ENCODE measurements around a stretch of chr21.

DNA sequence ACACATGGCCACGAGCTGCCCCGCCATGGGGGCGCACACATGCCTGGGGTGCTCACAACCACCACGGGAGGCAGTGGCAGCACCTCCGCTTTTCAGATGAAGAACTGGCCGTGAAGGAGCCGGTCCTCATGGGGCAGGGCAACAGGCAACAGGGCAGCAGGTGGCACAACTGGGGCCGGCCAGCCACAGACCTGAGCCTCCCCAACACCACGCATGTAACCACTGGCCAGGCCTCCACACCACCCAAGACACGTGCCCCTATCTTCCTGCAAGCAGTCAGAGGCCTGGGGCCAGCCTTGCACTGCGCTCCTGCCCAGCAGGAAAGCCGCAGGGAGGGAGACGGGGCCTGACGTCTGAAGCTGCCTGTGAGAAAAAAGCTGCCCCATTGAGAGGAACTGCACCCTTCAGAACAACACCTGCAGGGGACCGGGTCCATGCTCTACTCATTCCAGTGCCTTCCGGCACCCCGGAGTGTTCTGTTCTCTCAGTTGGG lies 5403.8 kb upstream of the TPTE start:
- RRBS: no CpG with 5 or more reads among the region's 17 CpGs

- RRBS: no CpG with 5 or more reads among the region's 20 CpGs
Observed at GRCh38 chr21:5118138-5118661, 5403.2 kb upstream of the TPTE start.

GRCh38 chr21:5128043-5128792 lies 5393.2 kb upstream of the TPTE start:
- RRBS: no CpG with 5 or more reads among the region's 73 CpGs

- RRBS: no CpG with 5 or more reads among the region's 17 CpGs
Observed at GRCh38 chr21:6127188-6127547, 4394.2 kb upstream of the TPTE start.

DNA sequence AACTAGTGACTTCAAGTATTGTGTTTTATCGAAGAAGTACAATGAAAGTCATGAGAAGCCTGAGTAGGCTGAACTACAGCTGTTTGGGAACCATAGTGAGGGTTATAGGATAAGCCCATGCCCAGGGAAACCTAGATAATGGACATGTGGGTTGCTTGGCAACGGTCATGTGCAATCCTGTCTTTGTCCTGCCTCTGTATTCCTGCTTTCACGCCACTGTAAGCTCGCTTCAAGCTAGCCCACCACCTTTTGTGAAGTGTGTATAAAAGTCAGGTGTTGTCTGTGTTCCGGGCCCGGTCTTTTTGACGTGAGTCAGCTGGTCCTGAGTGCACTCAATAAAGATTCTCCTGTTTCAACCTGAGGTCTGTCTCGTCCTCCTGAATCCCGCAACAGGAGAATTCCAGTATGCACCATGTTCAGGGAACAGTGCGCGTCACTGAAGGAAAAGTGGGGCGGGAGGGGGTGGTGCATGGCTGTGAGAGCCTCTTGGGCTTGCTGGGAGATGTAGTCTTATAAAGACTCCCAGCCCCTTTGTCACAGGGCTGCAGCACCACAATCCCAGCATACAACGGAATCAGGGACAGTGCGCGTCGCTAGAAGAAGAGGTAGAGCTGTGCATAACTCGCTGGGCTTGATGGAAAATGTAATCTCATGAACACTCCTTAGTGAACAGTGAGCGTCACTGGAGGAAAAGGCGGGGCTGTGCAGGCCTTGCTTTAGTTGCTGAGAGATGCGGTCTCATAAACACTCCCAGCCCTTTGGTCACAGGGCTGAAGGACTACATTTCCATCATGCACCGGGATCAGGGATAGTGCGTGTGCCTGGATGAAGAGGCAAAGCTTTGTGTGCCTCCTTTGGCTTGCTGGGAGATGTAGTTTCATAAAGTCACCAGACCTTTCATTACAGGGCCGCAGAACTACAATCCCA lies 4152.2 kb upstream of the TPTE start:
- RRBS: no CpG with 5 or more reads among the region's 23 CpGs

- RRBS: no CpG with 5 or more reads among the region's 107 CpGs
Observed at GRCh38 chr21:8212793-8213413, 2308.5 kb upstream of the TPTE start.

- RRBS: 17% methylated on average over 7 of the region's 49 CpGs
Observed at GRCh38 chr21:8815145-8815950, 1706.0 kb upstream of the TPTE start.

DNA sequence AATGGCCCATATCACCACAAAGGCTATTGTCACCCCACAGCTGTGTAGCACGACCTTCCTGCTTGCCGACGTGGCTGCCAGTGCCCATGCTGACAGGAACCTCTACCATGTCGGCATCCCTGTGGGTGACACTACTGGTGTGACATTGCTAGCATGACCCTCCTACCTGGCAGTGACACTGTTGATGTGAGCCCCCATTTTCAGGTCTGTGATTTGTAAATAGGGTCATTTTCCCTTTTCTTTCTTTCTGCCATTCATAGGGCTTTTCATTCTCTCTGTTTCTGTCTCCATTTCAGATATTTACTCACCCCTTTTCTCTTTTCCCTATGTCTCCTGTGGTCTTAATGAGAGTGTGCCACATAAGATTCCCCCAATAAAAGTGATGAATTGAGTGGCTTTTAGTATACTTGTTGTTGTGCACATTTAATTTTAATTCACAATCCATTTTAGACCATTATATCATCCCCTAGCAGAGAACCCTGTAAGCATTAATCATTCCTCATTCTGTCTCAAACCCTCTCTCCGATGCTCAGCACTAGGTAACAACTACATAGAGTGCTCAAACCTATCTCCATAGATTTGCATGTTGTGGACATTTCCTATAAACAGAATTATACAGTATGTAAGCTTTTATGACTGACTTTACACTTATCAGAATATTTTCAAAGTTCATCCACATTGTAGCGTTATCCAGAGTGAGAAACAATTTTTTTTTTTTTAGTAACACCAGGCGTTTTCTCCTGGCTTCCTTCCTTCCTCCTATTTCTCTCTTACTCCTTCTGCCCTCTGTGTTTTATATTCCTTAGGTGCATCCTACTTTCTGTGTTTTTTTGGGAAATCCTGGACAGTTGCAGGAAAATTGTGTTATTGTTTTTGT lies 1528.2 kb upstream of the TPTE start:
- RRBS: no CpG with 5 or more reads among the region's 7 CpGs

DNA sequence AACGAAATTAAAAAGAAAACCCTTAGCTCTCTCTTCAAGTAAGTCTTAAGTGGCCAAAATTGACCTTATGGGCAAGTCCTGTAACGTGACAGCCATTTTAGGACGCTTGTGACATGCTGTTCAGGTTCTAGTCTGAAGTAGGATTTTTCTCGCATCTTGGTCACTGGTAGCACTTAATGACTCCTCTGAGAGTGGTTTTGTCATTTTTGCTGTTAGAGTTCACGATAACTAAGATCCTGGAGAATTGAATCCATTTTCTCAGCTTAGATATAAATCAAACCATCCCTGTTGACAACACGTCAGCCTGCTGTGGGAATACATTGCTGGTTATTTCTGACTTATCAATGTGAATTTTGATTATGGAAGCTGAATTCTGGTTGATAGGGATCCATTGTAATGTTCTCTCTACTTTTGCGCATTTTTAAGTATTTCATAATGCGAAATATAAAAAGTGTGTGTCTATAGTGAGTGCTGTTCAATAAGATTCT lies 1.0 kb upstream of the HSPA13 start:
- RRBS: no CpG with 5 or more reads among the region's 8 CpGs

GRCh38 chr21:14582049-14582822 lies 36.1 kb upstream of the SAMSN1 start:
- RRBS: no CpG with 5 or more reads among the region's 8 CpGs

DNA sequence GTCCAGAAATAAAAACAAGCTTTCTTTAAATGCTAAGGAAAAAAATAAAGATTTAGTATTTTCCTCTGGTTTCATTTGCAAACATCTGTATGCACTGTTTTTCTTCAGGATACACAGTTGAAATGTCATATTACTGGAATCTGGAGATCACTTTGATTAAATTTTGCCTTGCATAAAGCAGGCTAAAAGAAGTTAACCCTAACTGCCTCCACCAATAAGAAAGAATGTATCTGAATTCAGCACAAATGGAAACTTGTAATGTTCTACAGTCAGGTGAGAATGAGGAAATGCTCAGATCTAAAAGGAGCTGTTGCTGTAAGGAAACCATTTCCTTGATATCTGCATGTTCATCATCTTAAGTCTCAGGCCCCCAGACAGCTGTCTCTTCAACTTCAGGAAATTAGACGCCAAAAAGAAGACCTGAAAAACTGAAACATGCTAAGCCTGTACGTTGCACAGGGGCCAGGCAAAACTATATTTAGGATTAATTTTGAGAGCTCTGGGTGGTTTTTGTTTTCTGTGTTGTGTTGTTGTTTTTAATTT lies 130.0 kb upstream of the SAMSN1 start:
- RRBS: no CpG with 5 or more reads among the region's 2 CpGs

DNA sequence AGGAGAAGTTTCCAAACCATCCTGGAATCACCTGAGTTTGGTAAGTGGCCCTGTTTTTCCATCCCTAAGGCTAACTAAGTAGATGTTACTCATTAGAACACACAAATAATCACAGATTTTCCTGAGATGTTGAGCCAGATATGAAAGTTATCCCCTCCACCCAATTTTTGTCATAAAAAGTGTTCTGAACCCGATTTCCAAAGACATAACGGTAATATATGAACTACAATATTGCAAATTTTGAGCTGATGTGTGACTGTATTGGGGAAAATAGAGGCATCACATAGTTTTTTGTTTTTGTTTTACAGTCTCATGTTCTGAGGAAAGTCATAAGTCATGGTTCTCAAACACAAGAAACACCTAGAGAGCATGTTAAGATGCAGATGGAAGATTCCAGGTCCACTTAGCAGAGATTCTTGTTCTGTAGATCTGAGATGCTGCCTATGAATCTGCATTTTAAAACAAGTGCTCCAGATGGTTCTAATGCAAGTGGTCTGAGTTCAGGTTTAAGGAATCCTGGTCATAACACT lies 101.5 kb downstream of the NRIP1 start:
- RRBS: no CpG with 5 or more reads among the region's 2 CpGs

GRCh38 chr21:14965706-14966854 lies 98.7 kb downstream of the NRIP1 start:
- RRBS: no CpG with 5 or more reads among the region's 9 CpGs

- RRBS: 1% methylated on average over 25 of the region's 39 CpGs
Observed at GRCh38 chr21:15063807-15064442, 875 bp downstream of the NRIP1 start.

DNA sequence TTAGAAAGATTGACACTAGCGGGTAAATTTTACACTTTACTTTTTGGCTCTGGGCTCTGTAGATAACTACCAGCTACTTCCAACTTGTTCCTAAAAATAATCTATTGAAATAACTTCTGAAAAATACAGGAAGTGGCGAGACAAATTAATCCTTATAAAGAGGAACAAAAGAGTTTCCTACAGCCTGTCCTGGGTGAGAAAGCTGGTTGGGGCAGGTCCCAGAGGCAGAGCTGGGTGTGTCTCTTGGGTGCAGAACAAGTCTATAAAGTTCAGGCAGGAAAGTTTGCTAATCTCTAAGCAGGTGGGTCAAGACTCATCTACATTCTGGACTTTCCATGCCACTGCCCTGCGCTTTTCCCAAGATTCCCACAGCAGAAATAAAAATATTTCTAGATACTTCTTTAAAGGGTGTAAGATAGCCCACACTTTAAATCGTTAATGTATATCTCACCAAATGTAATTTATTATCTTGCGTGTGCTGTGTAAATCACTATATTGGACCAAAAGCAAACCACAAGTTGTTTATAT lies 70.0 kb upstream of the NRIP1 start:
- RRBS: no CpG with 5 or more reads among the region's 5 CpGs

DNA sequence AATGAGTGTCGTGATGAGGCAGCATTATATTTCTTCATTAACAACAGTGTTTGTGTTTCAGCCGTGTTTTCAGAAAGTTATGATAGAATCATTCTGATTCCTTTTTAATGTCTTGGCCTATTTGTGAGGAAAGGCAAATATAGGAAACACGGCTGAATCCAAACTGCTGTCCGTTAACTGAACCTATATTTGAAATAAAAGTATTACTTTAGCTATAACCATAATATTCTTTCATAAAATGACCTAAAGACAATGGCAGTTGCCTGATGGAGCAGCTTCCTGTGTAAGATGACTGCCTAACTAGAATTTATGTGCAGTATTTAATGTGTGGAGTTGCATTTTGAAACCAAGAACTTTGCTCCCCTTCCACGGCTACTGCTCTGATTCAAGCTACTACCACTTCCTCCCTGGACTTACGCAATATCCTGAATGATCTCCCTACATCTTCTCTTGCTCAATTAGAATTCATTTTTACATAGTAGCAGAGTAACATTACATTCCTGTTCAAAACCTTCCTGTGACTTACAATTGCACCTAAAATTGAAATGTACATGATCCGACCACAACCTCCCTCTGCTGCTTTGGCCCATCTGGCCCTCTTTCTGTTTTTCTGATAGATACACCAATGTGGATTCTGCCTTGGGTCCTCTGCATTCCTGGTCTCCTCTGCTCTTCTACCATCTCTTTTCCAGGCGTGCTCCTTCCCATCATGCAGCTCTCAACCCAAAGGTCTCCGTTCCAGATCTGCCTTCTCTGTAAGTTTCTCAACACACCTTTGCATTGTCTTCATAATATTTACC lies 47.6 kb upstream of the USP25 start:
- RRBS: no CpG with 5 or more reads among the region's 9 CpGs

DNA sequence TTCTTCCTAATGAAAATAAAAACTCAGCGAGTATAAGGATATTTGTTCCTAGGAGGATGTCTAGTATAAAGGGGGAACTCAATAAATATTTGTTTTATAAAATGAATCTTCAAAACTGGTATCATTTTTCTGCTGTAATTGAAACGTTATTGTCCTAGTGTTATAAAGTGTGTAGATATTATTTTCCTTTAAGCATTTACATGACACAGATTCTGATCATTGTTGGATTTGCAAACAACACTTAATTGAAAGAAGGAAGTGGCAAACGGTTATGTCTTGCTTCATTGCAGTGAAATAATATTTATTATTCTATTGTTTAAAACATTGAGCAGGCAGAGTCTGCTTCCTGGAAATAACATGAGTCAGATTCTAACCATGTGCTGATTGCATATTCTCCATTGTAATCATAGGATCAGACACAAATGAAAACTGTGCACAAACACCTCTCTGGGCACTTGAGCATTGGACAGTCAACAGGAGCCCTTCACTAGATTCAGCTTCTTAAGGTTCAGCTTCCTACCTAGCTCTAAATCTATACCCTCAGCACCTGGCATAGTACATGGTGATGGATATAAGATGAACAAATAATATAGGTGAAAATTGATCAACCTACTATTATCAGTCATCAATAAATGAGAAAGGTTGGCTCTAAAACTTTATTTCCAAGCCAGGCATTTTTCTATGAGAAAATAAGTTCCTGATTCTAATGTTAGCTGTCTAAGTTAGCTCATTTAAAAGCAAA lies 46.8 kb upstream of the USP25 start:
- RRBS: no CpG with 5 or more reads among the region's 3 CpGs

DNA sequence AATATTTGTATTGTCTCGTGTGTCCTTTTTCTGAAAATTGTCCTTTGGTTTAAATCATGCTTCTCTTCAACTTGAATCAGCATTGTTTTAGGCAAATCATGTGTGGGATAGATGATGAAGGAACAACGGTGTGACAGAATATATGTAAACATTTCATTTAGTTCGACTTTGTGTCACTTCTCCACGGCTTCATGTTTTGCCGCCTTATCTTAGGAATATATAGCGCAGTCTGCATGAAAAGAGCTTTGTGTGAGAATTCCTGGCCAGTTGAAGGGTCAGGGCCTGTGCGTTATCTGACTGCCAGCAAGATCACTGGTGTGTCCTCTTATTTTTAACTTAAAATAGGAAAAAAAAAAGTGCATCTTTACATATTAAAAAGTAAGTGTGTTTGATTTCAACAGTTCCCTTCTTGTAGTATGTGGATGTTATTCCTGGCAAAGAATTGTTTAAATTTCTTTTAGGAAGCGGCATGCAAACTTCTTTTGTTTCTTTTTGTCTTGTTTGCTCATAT lies 465.1 kb downstream of the USP25 start:
- RRBS: no CpG with 5 or more reads among the region's 8 CpGs

- RRBS: no CpG with 5 or more reads among the region's 4 CpGs
Observed at GRCh38 chr21:16195548-16195943, 465.8 kb downstream of the USP25 start.

GRCh38 chr21:16198529-16199009 lies 468.8 kb downstream of the USP25 start:
- RRBS: no CpG with 5 or more reads among the region's 3 CpGs

Measured in T47D (cell line).